Fibroblast of the aortic adventitia (primary cell): ENCODE measurements around the gene NDUFV2.

DNA sequence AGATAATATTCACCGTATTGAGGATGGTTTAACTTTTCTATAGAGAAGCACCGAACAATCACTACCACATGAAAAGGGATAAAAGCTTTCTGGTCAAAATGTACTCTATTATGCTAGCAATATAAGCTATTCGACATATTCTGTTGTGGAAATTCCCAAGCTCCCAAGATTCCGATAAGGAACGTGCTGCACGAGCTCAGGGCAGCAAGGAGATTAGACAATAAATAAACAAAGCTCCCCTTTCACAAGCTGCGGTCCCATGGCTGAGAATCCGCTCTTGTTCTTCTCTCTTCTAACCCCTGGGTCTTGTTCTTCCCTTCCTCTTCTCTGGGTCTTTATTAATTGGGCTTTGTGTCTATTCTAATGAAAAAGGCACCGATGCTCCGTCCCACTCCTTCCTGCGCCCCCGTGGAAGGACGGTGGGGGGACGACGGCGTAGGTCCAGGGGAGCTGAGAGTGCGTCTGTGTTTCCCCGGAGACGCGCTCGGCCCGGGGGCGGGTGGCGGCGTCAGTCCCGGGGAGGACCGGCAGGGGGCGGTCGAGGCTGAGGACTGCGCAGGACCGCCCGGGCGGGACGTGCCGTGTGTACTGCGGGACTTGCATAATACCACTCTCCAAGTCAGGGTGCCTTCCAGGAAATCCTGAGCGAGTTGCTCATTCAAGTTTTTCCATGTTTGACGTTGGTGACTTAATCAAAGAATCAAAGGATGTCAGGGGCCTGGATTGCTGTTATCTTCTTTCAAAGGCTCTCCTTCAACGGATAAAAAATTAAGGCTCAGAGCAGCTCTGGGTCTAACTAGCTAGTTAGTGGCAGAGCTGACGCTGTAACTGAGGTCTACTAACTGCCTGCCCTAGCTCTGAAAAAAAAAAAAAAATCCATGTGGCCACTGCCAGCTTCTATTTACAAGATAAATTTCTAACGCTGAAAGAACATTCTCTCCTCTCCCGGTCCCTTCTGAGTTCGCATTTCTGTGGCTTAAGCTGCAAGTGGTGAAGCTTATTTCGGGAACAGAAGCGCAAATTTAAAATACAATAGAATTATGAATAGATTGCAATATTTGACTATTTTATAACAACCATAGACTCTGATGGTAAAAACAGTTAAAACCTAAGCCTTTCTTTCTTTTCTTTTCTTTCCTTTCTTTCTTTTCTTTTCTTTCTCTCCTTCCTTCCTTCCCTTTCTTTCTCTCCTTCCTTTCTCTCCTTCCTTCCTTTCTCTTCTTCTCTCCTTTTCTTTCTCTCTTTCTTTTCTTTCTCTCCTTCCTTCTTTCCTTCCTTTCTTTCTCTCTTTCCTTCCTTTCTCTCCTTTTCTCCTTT lies 321.5 kb downstream of the TGIF1 start:
- CAGE, long polyA plus RNA = no peak

DNA sequence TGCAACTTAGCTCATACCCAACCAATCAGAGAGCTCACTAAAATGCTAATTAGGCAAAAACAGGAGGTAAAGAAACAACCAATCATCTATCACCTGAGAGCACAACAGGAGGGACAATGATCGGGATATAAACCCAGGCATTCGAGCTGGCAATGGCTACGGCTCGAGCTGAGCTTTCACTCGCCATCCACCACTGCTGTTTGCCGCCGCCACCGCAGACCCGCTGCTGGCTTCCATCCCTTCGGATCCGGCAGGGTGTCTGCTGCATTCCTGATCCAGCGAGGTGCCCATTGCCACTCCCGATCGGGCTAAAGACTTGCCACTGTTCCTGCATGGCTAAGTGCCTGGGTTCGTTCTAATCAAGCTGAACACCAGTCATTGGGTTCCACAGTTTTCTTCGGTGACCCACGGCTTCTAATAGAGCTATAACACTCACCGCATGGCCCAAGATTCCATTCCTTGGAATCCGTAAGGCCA lies 236.7 kb upstream of the DLGAP1 start:
- CAGE, long polyA plus RNA = no peak

DNA sequence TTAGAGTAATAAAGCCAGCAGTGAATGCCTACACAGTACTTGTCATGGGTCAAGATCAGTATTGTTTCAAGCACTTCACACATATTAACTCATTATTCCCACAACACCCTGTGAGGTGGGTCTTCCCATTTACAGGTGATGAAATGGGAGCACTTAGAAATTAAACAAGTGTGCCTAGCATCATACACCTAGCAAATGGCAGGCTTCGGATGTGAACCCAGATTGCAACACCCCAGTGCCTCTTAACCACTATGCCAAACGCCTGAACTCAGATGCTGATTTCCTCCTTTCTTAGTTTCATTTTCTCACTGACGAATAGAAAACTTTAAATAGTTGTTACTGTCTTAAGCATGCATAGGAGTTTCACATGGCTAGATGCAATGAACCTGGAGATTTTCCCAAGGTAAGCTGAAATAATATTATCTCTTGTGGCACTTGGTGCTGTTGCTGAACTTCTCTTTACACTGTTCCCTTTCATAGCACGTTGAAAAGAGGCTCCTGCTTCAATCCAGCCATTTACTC lies 14.6 kb upstream of the ZBTB14 start:
- CAGE, long polyA plus RNA = no peak

- CAGE, long polyA plus RNA = no peak
Measured at GRCh38 chr18:5518678-5519404, 25.0 kb downstream of the EPB41L3 start.

DNA sequence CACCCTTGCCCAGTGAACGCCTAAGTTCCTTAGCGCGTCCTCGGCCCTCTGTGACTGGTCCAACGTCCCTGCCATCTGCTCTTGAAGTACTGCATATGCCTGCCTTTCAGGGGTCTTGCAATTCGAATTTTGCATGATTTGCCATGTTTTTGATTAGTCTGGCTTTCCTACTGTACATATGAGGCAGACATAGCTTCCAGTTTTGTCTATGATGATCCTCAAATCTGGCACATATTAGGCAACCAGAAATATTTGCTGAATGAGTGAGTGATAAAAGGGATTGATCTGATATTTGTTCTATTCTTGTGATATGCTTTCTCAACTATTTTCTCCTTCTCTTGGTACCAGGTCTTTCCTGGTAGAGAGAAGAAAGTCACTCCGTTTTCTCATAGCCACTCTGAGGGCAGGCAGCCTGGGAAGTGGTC lies 118.3 kb upstream of the TMEM200C start:
- CAGE, long polyA plus RNA = no peak

GRCh38 chr18:6376687-6377339 lies 37.9 kb downstream of the L3MBTL4 start:
- CAGE, long polyA plus RNA = no peak

DNA sequence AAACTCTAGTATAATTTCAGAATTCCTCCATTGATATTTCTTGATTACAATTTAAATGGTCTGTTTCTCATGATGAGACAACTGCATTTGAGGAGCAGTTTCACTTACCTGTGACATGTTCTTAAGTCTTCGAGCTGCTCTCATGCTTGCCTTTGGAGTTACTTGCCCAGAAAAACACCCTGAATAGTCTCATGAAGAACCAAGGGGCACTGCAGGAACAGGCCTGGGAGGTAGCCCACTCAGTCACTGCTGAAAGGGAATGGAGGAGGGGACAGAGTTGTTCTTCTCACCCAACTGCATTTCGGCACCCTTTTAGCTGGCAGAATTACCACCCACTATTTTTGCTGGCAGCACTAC lies 181.8 kb downstream of the PTPRM start:
- CAGE, long polyA plus RNA = no peak

GRCh38 chr18:7773814-7774875 lies 207.0 kb downstream of the PTPRM start:
- CAGE, long polyA plus RNA = no peak

GRCh38 chr18:8341335-8341819 lies 267.9 kb upstream of the RAB12 start:
- CAGE, long polyA plus RNA = no peak

- CAGE, long polyA plus RNA = no peak
Measured at GRCh38 chr18:8622101-8622911, 13.1 kb downstream of the RAB12 start.

DNA sequence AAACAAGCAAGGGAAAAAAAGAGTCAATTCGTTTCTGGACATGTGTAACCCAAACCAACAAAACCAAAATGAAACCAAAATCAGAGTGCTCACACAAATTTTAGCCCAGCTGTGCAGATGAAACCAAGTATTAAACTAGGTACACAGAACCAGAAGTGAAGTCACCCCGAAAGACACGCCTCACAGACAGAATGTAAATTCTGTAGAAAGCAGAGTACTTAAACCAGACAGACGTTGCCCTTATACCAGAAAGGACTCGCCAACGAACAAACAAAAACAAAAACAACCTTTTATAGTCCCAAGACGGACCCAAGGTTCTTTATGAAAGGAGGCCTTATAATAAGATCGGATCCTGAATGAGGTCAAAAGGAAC lies 31.9 kb upstream of the MTCL1 start:
- CAGE, long polyA plus RNA = no peak

- CAGE, long polyA plus RNA = no peak
Measured at GRCh38 chr18:8746727-8747054, 41.3 kb downstream of the MTCL1 start.

DNA sequence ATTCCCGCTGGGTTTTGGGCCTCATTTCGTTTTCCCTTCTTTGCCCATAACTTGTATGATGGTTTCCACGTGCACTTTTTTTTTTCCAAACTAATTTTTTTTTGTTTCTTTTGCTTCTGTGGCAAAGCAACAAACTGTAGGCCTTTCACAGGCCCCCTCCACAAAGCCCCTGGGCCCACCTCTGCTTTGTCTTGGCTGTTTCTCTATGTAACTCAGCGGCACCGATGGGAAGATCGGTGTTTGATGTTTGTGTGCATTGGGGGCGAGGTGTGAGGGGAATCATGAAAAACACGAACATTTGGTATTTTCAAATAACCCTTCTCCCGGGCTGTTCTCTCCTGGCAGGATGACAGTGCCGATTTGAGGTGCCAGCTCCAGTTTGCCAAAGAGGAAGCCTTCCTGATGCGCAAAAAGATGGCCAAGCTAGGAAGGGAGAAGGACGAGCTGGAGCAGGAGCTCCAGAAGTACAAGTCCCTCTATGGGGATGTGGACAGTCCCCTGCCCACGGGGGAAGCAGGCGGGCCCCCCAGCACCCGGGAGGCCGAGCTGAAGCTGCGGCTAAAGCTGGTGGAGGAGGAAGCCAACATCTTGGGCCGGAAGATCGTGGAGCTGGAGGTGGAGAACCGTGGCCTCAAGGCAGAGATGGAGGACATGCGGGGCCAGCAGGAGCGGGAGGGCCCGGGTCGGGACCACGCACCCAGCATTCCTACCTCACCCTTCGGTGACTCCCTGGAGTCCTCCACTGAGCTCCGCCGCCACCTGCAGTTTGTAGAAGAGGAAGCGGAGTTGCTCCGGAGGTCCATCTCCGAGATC lies 78.0 kb downstream of the MTCL1 start:
- CAGE, long polyA plus RNA = no peak

DNA sequence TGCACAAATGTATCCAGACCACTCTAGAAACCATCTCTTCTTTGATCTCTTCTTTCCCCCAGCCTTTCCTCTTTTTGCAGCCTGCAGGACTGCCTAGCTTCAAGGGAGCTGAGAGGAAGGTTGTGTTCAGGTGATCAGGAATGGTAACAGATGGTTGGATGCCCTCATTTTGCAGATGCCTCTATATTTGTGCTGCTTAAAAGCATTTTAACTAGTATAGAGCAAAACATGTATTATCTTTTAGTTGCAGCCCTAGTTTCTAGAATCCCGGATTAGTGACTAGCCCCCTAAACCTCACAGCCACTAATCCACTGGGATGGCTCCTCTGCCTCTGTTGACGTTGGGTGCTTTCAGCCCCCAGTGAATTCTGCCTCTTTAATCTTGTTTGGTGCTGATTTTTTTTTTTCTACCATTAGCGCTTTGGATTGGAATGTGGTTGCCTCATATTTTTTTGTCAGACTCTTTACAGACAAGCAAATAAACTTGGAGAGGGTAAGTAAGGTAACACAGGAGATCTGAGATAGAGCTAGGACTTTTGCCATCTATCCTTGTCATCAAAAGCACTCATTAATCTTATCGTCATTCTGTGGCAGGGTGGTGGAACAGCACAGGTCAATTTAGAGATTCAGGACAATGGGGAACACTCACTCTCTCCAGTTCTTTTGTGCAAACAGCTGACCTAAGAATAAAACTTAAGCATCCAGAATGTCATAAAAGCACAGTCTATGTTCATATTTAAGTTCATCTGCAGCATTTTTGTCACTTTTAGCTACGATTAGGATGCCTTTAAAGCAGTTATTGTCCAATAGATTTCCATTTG lies 103.7 kb upstream of the NDUFV2 start:
- CAGE, long polyA plus RNA = no peak

- CAGE, long polyA plus RNA = no peak
Measured at GRCh38 chr18:9082761-9083234, 19.7 kb upstream of the NDUFV2 start.

DNA sequence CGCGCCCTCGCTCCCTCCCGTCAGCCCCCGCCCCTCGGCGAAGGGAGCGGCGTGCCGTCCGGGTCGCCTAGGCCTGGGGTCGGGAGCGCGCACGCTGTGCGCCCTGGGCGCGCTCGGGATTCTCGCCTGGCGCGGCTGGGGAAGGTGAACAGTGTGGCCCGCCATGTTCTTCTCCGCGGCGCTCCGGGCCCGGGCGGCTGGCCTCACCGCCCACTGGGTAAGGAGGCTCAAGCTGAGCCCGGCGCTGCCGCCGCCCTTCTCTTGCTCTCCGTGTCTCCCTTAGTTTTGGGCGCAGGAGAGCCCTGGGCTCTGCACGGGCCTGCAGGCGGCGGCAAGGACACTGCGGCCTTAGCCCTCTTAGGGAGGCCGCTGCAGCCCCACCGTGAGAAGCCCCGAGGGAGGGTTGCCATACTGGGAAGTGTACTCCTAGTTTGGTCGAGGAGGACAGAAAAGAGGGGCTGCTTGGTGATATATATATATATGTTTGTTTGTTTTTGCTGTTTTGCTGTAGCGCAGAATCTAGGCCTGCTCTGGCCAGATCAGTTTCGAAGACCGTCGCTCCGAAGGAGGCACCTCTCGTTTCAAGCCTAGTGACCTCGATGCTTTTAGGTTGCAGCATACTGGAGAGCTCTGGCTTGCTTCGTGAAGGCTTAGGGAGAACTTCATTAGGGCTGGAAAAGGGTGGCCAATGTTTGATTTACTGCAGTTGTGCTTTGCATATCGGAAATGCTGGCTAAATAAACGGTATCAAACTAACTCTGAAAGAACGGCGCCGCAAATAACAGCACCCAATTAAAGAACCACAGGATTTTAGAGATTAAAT lies at the start of gene NDUFV2:
NDUFV2 (plus strand) TSS at position 119 of the 823 bp plus-strand sequence.
- CAGE, long polyA plus RNA = no peak

- CAGE, long polyA plus RNA = no peak
Measured at GRCh38 chr18:9184677-9185439, 48.3 kb downstream of the ANKRD12 start.

GRCh38 chr18:9428787-9429406 lies 46.4 kb upstream of the RALBP1 start:
- CAGE, long polyA plus RNA = no peak

- CAGE, long polyA plus RNA = no peak
Measured at GRCh38 chr18:9476069-9476742, 893 bp downstream of the RALBP1 start.

DNA sequence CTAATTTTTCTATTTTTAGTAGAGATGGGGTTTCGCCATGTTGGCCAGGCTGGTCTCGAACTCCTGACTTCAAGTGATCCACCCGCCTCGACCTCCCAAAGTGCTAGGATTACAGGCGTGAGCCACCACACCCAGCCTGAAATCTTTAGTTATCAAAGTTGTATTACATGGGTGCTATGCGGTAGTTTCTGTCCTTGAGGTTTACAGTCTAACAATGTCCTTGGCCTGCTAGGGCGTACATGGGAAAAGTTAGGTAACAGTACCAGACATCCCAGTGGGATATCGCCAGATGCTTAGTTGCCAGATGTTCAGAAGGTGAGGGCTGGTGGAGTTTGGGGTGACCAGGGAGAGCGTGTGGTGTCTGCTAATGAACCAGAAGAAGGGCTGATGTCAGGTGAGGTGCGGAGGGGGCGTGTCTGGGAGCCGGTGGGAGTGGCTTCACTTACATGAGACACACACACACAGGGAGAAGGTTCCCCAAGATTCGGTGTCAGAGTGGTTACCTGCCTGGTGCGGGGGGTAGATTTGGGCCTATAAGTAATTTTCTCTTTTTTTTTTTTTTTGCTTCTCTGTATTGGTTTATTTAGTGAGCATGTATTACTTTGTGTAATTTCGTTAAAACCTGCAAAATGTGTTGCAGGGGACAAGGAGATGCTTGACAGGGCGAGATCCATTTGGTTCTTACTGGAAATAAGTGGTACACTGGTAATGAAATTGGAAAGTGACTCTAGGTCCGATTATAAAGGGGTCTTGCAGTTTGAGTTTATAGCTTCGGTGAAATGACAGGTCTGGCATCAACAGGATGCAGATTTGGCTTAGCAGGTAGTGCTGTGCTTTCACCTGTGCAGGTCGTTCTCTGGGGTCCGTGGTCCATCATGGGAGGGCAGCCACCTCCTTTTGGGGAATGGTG lies 12.3 kb downstream of the RAB31 start:
- CAGE, long polyA plus RNA = no peak